Temporal lobe (tissue), 2 donors: ENCODE results near the genes KRT39, KRTAP3-2, KRTAP1-3, KRTAP2-3, KRTAP2-4, KRTAP9-1 and KRTAP29-1.

DNA sequence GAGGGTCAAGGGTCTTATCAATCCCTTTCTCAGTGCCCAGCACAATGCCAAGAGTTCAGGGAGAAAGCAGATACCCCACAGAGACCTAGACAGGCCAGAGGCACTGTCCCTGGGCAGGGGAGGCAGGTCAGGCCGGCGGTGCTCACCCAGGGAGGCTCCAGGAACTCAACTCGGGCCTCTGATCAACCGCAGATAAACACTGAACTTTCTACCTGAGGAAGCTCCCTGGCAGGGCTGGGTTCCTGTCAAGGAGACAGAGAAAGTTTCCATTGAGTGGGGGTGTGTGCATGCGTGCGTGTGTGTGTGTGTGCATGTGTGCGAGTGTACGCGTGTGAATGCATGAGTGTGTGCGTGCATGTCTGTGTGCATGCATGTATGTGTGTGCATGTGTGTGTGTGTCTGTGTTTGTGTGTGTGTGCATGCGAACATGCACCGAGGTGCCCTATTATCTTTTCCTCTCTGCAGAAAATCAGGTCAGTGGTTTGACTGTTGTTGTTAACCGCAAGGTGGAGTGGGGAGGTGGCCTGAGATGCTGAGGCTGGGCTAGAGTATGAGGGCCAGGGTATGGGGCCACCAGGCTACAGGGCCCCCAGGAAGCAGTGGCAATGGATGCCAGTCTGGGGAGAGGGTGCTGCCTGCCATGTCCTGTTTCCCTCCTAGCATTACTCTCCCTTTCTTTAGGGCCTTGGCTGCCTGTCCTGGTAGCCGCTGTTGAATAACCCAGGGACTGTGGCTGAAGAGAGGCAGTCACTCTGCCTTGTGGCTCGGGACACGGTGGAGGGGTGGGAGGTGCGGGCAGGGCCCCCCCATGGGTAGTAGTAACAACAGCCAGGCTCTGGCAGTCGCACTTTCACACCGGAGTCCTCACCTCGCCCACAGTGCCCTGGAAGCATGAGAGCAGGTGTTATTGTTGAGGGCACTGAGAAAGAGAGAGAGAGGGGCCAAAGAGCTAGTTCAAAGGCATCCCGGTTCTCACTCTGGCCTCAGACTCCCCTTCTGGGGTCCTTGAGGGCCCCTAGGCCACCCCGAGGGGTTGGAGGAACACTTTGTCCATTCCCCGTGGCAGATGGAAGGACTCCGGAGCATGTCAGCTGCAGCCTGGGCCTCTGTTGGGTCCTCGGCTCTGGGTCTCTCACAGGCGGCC lies 23.9 kb downstream of the CCR7 start:
- RAMPAGE, long total RNA = no peak

DNA sequence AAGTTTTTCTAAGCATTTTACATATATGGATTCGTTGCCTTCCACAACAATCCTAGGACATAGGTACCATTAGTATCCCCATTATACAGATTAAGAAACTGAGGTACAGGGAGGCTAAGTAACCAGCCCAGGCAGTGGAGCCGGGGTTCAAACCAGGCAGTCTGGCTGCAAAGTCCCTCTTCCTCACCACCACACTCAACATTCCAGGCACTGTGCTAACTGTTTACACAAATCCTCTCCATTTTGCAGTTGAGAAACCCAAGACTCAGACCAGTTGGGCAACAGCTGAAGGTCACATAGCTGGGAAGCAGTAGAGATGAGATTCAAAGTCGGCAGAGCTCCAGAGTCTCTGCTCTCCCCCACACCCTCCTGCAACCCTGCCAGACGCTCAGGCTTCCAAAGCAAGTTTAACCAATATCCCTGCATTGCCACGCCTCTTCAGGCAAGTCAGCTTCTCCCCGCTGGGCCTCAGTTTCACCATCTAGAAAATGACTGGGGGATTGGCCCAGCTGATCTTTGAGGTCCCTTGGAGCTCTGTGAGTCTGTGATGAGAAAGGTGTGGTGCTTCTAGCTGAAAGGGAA lies 14.1 kb downstream of the CCR7 start:
- RAMPAGE, long total RNA = no peak

DNA sequence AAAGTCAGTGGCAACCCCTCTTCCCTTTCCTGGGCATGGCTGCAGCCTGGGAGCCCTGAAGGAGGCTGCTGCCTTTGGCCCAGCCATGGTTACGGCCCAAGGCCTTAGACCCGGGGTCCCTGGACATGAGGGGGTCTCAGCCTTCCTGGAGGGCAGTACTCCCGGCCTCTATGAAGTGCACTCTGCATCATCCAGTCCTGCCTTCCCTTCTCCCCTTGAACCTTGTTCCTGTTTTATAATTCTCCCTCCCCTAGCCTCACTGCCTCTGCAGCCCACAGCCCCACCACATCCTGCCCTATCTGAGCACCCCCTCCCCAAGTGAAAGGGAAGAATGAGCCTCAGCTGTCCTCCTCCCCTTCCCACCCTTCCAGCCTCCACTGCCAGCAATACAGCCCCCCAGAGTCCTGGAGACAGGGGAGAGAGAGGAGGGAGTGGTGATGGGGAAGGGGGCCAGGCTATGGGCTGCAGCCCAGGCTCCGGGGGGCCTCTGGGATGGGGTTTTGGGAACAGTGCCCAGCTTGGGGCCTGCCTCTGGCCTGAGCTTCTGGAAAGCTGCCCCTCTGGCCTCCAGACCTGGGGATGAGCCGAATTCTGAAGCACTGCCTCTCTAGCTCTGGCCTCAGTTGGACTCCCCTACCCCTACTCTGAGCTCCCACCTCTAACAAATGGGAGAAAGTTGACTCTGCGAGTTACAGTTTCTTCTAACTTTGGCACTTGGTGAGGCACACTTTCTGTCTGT lies 7.6 kb downstream of the CCR7 start:
- RAMPAGE, long total RNA = no peak

DNA sequence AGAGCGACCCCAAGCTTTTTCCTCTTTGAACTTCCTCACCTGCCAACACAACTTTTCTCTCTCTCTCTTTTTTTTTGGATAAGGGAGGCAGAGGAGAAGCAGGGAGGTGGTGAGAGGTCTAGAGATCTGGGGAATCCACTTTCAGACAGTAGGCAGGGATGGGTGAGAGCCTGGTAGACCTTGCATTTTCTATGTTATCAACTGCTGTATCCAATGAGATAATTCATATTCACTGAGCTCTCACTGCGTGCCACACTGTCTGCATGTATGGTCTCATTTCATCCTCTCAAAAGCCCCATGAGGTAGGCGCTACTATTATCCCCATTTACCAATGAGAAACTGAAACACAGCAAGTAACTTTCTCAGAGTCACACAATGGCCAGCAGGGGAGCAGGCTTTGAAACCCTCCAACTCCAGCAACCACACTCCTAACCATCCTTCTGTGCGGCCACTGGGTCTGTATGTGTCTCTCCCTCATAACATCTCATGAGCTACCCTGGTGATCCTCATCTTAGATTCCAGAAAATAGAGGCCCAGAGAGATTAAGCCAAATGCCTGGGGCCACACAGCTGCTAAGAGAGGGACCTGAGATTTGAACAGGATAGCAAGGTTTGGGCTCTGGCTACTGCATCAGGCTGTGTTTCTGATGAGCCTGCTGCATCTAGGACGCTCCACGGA lies 3.4 kb downstream of the CCR7 start:
- RAMPAGE, long total RNA = no peak

DNA sequence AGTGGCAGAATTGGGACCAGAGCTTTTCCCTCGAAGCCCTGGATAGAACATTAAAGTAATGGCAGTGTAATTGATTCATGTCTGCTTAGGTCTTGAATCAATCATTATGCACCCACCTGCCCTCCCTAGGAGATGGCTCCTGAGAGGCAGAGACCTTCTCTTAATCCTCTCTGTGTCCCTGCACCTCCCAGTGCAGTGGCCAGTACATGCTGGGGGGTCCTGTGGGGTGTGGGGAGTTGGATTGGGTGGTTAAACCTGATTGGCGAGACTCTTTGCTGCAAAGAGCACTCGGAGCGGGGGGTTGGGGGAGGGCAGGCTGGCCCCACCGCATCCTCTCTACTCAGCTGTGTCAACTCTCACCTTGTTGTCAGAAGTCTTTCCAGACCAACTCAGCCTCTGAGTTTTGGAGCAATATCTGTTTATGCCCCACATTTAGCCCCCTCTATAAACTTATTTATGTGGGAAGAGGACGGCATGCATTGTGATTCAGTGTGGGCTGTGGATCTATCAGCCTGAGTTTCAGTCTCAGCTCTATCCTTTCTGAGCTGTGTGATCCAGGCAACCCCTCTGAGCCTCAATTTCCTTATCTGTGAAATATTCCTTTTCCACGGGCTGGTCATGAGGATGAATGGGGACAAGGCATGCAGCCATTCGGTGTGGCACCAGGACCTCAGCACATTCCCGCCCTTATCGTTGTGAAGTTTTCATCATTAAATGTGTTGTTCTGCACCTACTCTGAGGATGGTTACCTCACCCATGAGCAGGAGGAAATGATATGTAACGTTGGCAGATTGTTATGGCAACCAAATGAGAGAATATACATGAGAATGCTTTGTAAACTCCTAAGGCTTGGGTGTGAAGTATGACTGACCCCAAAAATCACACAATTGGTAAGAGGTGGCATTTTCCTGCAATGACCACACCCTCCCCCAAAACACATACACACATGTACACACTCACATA lies 39.8 kb downstream of the SMARCE1 start:
- RAMPAGE, long total RNA = no peak

- RAMPAGE, long total RNA = no peak
These were observed 2.9 kb downstream of the KRT27 start for GRCh38 chr17:40779494-40779864.

GRCh38 chr17:40816952-40817883 lies 5.2 kb downstream of the KRT10 start:
- RAMPAGE, long total RNA = no peak

- RAMPAGE, long total RNA = no peak
These were observed 5.7 kb upstream of the KRT10 start for GRCh38 chr17:40827955-40828640.

DNA sequence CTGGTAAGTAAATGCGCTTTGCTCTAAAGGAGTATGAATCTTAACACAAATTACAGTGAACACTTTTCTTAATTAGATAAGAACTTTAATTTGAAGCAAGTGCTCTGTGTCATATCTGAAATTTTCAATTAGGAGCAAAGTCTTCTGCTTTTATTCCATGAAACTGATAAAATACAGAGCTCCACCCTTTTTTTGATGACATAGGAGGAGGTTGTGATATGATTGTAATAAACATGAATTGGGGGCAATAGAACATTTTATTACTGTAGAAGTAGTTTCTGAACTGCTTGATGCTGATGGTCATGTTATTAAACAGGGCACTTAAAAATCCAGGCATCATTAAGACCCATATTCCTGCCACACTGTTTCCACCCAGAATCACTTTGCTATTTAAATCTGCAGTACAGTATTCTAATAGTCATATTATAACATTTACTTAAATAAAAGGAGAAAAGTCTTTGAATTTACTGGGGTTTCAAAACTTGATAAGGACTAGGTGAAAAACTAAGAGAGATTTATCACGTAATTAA lies 1.0 kb downstream of the KRT20 start:
- RAMPAGE, long total RNA = no peak

DNA sequence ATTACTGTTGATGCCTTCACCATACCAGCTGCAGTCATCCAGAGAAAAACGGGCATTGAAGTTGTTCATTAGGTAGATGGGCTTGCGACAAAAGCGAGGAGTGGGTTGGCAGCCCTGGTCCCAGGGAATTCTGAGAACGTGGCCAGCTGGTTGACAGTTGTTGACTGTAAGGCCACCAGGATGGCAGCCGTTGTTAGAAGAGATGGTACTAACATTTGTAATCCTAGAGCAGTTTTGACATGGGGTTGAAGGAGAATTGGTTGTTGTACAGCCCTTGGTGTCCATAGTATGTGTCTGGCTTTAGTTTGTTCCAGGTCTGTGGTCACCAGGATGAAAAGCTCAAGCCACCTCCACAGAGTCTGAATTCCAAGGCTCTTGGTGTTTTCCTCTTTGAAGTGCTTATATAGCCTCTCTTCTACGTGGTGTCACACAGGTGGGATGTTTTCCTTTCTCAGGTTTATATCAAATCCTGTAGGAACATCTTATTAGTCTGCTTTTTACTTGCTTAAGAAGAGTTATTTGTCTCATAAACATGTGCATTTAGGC lies at the start of gene KRT39:
Gene KRT39, minus strand, starts transcription at position 377 of the 546 bp plus-strand sequence.
- RAMPAGE, long total RNA = no peak

GRCh38 chr17:40999800-41000077 lies at the start of gene KRTAP3-2:
KRTAP3-2 (minus strand) TSS chr17:40999906.
- RAMPAGE, long total RNA = no peak

GRCh38 chr17:41034403-41034972 lies at the start of gene KRTAP1-3:
KRTAP1-3 (minus strand) TSS chr17:41034874.
- RAMPAGE, long total RNA = no peak

DNA sequence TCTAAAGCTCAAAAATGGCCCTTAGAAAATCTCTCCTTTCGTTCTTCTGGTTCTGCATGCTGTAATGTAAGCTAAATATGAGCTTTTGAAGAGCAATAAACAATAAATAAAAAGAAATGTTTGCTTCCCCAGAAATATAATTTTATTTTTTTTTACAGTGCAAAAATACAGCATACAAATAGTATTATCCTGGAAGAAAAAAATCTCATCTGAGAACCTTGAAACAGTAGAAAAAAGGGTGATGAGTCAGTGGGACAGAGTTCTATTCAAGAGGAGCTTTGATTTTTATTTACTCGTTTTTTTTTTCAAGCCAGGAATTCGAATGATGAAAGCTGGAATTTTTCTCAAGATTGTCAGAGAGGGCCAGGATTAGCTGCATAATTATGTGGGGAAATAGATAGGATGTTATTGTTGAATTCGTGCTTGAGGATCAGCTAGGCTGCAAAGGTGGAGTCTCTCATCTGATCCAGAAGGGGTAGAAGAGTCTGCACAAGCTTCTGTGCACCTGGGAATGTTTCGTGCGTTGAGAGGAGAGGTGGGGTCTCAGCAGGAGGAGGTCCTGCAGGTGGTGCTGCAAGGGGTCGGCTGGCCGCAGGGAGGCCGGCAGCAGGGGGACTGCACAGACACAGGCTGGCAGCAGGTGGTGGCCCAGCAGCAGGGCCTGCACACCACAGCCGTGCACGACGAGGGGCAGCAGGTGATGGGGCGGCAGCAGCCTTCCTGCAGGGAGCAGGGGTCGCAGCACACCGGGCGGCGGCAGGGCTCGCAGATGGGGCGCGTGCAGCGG lies 600 bp downstream of the KRTAP2-3 start:
- RAMPAGE, long total RNA = no peak

DNA sequence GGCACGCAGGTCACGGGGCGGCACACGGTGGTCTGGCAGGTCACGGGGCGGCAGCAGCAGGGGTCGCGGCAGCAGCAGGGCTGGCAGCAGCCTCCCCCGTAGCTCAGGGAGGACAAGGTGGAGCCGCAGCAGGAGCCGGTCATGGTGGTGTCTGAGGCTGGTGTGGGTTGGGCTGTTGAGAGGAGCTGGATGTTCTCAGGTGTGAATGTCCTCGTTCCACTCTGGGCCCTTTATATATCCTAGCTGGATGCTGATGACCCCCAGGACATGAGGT lies at the start of gene KRTAP2-3:
Gene KRTAP2-3, minus strand, starts transcription at position 207 of the 274 bp plus-strand sequence.
- RAMPAGE, long total RNA = no peak

- RAMPAGE, long total RNA = no peak
These were observed at the start of gene KRTAP2-4 for GRCh38 chr17:41065642-41066200. KRTAP2-4 (minus strand) TSS chr17:41065879.

- RAMPAGE, long total RNA = no peak
These were observed 3.7 kb downstream of the KRTAP4-9 start for GRCh38 chr17:41108990-41109275.

DNA sequence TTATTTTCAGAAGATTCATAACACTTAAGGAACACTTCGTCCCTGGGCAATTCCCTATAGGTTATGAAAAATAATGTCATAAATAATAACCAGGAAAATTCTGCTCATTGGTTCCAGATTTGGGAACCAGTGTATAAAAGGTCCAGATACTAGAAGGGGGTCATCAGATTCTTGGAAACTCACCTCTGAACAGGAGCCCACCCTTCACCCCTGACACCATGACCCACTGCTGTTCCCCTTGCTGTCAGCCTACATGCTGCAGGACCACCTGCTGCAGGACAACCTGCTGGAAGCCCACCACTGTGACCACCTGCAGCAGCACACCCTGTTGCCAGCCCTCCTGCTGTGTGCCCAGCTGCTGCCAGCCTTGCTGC lies at the start of gene KRTAP9-1:
Gene KRTAP9-1, plus strand, starts transcription at position 219 of the 374 bp plus-strand sequence.
- RAMPAGE, long total RNA = no peak

DNA sequence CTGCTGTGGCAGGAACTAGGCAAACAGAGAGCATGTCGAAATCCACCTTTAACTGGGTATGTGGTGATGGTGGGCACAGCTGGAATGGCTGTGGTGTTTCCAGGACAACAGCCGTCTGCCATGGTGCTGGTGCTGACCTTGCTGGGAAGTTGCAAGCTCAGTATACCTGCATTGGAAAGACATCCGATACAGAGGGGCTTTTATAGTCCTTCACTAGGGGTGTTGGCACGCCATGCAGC lies at the start of gene KRTAP29-1:
Gene KRTAP29-1, minus strand, starts transcription at position 122 of the 239 bp plus-strand sequence.
- RAMPAGE, long total RNA = no peak

DNA sequence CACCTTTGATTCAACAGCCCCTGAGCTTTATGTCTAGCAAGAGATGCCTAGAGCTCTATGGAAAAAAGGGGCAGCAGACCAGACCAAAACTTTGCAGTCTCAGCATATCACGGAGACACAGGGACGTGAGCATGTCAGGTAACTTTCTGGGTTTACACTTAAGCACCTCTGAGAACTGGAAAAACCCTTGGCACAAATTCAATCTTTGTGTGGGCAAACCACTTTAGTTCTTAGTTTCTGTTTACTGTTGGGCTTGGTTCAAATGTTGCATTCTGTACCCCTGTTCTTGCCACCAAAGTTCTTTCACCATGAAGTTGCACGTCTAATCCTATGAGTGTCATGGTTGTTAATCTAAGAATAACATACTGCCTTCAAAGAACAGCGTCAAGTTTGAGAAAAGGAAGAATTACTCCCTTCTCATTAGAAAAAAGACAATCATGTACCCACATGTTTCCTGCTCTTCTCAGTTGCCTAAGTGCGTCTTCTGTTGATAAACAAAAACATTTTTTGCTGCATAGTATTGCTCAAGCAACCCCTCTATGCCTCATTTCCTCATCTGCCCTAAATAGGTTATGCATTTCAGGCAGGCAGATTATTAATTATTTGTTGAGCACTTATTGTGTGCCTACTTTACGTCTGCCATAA lies 11.6 kb downstream of the KRT33A start:
- RAMPAGE, long total RNA = no peak

GRCh38 chr17:41415809-41416487 lies 8.4 kb downstream of the KRT37 start:
- RAMPAGE, long total RNA = no peak